Mesangial cell (primary cell): ENCODE data around the gene USP48.

DNA sequence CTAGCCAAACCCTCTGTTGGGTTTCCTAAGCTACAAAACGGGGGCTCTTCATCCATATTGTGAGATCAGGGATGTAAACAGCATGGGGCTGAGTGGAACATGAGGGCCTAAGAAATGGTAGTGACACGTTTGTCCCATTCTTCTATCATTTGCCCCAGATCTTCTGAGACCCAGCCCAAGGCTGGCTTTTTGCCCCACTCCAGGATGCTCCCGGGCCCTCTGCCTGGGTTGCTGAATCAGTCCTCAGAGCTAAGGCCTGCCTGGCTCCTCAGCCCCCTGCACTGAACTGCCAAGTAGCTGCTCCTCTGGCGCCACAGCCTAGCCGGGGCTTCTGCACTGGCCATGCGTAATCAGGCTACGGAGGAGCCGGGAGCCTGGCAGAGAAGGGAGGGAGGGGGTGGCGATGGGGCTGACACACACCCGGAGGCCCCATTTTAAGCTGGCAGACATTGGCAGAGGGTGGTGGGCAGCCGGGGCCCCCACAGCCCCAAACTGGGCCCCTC lies 38.5 kb downstream of the ALPL start:
- RAMPAGE, long total RNA = no peak

DNA sequence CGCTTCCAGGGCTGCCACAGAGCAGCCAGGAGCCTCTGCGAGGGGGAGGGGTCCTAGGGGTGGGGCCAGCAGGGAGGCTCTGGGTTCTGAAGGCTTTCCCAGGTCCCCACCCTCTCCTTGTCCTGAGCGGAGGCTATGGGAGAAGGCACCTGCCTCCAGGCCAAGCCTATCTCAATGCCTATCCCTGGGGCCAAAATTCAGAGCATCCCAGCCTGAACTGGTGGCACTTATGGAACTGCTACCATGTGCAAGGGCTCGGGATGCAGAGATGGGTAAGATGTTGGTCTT lies 38.9 kb downstream of the ALPL start:
- RAMPAGE, long total RNA = no peak

- RAMPAGE, long total RNA = no peak
Measured at GRCh38 chr1:21583761-21584467, 74.7 kb downstream of the ALPL start.

- RAMPAGE, long total RNA = no peak
Measured at GRCh38 chr1:21686798-21687475, 17.8 kb upstream of the RAP1GAP start.

DNA sequence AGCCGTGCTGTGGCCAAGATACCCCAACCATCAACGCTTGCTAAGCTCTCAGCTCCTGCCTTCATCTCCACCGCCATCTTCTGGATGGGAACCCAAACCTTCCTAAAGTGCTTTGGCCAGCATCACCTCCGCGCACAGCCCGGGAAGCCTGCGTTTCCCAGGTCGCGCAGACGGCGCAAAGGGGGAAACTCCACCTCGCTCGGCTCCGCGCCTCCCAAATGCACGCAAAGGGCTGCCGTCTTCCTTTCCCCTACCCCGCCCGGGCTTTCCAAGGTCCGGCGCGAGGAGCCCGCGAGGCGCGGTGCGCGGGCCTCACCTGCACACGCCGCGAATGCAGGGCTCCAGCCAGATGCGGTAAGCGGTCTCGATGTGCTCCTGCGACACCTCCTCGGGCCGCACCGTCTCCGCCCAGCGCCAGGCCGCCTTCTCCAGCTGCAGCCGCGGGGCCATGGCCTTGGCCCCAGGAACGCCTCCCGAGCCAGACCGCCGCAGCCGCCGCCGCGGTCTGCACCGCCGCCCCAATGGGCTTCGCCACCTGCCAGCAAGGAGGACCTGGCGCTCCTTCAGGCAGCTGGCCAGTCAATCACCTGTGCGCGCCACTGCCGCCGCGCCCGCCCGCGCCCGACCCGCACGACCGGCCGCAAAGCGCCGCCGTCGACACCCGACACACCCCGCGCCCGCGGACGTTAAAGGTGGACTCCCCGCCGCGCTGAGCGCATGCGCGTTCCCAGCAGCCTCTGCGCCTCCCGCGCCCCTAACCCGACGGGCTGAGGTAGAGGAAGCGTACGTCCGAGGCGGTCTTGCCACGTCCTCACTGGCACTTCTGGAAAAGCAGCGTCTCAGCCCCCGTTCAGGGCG lies at the start of gene USP48:
Gene USP48 (minus strand): TSS at position 642 of the 858 bp plus-strand sequence.
- RAMPAGE, long total RNA = no peak

GRCh38 chr1:21827132-21828185 lies 15.4 kb downstream of the LDLRAD2 start:
- RAMPAGE, long total RNA = no peak

GRCh38 chr1:21869569-21870203 lies 57.6 kb downstream of the LDLRAD2 start:
- RAMPAGE, long total RNA = no peak

DNA sequence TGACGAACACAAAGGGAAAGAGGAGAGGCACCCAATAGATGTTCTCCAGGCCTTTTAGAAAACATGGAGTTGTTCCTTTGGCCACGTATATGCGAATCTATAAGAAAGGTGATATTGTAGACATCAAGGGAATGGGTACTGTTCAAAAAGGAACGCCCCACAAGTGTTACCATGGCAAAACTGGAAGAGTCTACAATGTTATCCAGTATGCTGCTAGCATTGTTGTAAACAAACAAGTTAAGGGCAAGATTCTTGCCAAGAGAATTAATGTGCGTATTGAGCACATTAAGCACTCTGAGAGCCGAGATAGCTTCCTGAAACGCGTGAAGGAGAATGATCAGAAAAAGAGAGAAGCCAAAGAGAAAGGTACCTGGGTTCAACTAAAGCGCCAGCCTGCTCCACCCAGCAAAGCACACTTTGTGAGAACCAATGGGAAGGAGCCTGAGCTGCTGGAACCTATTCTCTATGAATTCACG lies 29.0 kb downstream of the HSPG2 start:
- RAMPAGE, long total RNA = no peak

DNA sequence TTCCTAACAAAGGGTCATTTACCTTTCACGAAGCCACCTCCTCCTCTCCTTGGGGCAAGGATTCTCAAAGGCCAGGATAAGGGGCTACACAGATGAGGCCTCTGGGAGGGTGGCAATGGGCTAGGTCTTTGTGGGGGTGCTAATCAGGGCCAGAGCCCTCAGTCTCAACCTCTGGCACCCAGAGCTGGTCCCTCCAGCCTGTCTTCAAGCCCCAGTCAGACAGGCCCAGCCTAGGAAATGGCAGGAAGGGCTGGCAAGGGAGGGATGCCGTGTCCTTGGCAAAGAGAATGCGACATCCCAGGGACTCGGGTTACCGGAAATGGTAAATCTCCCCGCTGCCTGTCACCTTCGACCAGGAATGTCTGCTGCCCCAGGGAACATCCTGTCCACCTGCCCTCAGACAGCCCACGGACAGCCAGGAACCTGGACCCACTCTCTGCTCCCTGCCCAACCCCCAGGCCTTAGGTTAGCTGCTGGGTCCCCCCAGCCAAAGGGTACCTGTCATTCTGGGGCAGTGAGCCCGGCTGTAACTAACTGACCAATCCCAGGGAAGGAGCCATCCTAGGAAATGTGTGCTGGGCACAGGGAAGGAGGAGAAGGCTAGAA lies 23.9 kb downstream of the HSPG2 start:
- RAMPAGE, long total RNA = no peak

- RAMPAGE, long total RNA = no peak
Measured at GRCh38 chr1:22078314-22078991, 25.9 kb downstream of the CDC42 start.

DNA sequence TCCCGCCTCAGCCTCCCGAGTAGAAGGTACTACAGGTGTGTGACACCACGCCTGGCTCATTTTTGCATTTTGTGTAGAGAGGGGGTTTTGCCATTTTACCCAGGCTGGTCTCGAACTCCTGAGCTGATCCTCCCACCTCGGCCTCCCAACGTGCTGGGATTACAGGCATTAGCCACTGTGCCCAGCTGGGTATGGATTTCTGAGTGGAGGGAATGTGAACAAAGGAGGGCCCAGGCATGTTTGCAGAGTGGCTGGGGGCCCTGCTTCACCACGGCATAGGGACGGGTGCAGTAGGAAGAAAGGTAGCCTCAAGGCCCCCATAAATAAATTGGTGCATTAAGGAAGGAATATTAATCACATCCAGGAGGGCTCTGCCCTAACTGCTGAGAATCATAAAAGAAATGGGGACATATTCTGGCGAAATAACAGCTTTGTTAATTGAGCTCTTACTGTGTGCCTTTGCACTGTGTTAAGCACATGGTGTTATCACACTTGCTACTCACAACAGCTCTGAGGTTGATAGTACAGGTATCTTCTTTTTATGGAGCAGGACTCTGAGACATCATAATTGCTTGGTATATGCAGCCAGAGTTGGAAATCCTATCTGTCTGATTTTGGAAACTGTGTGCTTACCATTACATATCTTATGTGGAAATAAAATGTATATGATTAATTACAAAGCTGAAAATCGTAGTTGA lies 43.9 kb downstream of the WNT4 start:
- RAMPAGE, long total RNA = no peak

GRCh38 chr1:22159737-22160262 lies 16.9 kb upstream of the WNT4 start:
- RAMPAGE, long total RNA = no peak

GRCh38 chr1:22452468-22452990 lies 878 bp downstream of the ZBTB40 start:
- RAMPAGE, long total RNA = no peak

GRCh38 chr1:22503689-22504424 lies 52.2 kb downstream of the ZBTB40 start:
- RAMPAGE, long total RNA = no peak

DNA sequence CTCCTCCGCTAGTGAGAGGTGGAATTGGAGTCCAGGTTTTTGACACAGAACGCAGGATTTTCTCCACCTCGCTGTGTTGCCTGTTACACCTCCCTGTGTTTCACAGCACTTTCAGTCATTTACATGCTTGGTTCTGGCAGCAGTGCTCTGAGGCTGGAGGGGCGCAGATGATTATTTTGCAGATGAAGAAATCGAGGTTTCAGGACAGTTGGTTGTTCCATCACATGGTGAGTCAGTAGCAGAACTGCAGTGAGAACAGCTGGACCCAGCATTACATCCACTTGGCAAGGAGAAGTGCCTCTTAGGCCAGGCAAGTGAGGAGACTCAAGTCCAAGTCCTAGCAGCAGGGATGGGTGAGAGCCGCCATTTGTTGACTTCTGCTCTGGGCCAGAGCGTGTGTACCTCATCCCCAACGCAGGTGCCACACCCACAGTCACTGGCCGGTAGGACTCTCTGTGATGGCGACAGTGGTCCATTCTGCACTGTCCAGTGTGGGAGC lies 26.8 kb upstream of the EPHA8 start:
- RAMPAGE, long total RNA = no peak

DNA sequence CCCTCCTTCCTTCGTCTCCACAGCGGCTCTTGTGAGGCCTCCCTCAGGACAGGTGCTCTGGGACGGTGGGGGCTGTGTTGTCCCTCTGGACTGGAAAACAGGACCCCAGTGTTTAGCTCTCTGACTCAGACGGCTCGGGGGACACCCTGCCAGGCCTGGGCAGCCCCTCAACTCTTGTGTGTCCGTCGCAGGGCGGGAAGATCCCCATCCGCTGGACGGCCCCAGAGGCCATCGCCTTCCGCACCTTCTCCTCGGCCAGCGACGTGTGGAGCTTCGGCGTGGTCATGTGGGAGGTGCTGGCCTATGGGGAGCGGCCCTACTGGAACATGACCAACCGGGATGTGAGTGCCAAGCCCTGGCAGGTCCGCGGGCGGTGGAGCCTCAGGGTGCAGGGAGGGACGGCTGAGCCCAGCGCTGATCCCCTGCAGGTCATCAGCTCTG lies 35.9 kb upstream of the C1QA start:
- RAMPAGE, long total RNA = no peak

- RAMPAGE, long total RNA = no peak
Measured at GRCh38 chr1:22659419-22659876, 6.4 kb downstream of the C1QB start.

GRCh38 chr1:22750199-22751219 lies 39.9 kb downstream of the EPHB2 start:
- RAMPAGE, long total RNA = no peak

DNA sequence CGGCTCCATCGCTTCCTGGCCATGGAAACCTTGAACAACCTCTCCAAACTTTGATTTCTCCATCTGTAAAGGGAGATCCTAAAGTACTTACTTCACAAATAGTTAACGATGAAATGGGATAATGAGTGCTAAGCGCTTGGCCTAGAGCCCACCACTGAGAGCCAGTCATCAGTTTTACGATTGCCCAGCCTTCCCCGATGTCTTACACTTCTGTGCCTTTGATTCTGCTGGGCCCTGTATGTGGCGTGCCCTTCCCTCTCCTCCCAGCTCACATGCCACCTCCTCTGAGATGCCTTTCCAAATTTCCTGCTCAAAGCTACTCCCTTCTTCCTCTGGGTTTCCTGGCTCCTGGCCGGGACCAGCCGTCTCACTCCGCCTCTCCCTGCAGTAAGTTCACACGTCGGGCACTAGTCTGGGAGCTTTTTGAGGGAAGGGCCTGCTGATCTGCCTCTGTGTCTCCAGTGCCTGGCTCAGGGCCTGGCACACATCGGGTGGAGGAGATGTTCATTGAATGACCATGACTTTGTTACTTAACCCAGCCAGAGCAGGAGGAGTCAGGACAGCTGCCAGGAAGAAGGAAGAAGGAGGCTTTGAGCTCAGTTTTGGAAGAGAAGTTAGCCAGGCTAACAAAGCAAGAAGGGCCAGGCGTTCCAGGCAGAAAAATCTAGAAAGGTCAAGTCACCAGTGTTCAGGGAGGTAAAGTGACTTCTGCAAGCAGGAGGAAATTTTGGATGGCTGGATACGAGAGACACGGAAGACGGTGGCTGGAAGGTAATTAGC lies 63.4 kb downstream of the EPHB2 start:
- RAMPAGE, long total RNA = no peak

GRCh38 chr1:22780592-22781076 lies 70.0 kb downstream of the EPHB2 start:
- RAMPAGE, long total RNA = no peak